Trachea (tissue), 1 donor: Measurements from ENCODE around the genes FMR1NB, HSFX3, MAGEA9B and PRRG3.

DNA sequence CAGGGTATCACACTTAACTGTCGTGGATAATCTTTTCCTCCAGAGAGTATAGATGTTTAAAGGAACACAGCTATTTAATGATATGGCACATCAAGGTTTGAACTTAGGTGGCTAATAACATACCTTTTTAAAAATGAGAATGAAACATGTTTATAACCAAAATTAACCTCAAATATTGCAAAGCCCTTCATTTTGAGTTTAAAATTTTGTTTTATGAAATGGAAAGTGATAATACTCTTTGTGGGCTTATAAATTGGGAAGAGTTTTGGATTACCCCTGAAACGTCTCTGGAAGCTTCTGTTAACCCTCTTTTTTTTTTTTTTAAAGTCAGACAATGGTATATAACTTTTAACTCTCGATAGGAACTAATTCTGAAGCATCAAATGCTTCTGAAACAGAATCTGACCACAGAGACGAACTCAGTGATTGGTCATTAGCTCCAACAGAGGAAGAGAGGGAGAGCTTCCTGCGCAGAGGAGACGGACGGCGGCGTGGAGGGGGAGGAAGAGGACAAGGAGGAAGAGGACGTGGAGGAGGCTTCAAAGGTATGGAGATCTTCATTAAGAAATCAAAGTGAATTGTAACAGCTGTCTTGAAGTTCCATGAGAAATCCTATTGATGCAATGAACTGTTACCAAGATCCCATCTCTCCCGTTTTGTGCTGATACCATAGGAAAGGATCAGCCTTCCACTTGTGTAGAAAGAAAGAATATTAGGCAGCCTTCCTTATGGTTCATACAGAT is 33.0 kb downstream of the FMR1 start:
- PRO-cap = no peak

DNA sequence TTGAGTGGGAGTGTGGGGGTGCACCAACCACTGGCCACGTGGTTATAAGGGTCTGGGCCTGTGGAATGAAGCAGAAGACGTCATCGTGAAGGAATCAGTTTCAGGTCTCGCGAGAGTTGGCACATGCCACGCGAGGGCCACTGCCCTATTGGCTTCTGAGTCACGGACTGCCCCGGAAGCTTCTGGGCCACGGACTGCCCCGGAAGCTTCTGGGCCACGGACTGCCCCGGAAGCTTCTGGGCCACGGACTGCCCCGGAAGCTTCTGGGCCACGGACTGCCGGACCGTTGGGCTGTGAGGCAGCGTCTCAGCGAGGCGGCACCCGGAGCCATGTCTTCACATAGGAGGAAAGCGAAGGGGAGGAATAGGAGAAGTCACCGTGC is at the start of gene FMR1NB:
Gene FMR1NB (plus strand): TSS at position 264 of the 382 bp plus-strand sequence.
- PRO-cap = no peak

GRCh38 chrX:148128844-148129253 is 147.7 kb downstream of the FMR1NB start:
- PRO-cap = no peak

- PRO-cap = no peak
These were observed 231.3 kb downstream of the ENSG00000287585 start for GRCh38 chrX:149183903-149184410.

DNA sequence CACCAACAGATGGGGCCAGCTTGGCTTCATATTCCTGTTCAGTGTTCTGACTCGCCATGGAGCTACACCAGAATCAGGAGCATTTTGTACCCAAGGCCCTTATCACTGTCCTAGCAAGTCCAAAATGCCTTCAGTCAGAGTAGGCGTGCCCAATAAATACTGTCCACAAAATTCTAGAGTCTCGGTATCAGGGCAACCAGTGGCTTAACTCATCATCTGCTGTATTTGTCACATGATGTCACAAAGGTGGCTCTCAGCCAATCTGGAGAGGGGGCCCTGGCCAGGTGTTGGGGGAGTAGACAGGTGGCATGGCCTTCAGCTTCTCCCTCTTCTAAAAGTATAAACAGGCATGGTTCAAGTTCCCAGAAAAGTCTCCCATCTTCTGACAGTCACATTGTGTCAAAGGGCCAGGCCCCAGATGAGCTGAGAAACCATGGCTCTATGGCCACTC is at the start of gene HSFX3:
Gene HSFX3 (minus strand): TSS at position 130 of the 451 bp plus-strand sequence.
- PRO-cap = no peak

DNA sequence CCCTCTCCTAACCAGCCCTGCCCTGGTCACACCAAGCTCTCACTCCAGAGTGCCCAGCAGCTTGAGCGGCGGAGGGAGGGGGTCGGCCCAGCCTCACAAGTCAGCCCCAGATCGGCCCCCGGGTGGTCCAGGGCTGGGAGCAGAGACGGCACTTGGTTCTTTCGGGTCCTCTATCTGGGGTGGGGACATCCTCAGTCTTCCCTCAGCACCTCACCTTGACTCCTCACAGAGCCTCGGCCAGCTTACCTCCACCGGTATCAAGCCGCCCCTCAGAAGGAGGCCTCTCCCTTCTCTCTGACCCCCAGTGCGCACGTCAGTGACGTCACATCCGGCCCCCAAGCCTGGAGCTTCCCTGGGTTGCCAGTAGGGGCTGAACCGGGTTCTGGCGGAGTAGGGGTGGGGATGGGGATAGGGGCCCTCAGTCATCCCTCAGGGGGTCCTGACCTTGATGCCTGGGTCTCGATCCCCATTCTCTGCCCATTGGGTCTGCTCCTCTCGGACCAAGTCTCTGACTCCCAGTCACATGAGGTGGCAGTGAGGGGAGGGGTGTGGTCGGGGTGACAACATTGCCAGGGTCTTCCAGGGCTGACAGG is at the start of gene MAGEA9B:
Gene MAGEA9B (minus strand): TSS at position 312 of the 593 bp plus-strand sequence.
- PRO-cap = no peak

DNA sequence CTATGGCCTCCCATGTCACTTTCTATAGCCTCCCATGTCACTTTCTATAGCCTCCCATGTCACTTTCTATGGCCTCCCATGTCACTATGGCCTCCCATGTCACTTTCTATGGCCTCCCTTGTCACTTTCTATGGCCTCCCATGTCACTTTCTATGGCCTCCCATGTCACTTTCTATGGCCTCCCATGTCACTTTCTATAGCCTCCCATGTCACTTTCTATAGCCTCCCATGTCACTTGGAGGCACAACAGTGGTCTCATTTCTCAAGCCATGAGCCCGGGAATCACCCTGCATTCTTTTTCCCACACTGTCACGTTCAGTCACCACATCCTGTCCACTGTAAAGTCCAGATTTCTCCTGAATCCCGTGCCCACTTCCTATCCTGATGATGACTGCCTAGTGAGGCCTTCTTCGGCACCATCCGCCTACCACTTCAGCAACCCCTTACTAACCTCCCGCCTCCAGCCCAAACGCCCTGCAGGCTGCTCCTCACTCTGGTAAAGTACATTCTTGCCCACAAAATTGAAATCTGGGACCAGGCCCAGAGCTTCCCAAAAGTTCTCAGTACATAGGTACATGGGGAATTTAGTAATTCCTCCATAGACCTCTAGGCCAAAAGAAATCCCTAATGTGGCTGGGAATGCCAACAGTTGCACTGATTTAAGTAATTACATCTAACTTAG is 10.4 kb upstream of the HSFX2 start:
- PRO-cap = no peak

DNA sequence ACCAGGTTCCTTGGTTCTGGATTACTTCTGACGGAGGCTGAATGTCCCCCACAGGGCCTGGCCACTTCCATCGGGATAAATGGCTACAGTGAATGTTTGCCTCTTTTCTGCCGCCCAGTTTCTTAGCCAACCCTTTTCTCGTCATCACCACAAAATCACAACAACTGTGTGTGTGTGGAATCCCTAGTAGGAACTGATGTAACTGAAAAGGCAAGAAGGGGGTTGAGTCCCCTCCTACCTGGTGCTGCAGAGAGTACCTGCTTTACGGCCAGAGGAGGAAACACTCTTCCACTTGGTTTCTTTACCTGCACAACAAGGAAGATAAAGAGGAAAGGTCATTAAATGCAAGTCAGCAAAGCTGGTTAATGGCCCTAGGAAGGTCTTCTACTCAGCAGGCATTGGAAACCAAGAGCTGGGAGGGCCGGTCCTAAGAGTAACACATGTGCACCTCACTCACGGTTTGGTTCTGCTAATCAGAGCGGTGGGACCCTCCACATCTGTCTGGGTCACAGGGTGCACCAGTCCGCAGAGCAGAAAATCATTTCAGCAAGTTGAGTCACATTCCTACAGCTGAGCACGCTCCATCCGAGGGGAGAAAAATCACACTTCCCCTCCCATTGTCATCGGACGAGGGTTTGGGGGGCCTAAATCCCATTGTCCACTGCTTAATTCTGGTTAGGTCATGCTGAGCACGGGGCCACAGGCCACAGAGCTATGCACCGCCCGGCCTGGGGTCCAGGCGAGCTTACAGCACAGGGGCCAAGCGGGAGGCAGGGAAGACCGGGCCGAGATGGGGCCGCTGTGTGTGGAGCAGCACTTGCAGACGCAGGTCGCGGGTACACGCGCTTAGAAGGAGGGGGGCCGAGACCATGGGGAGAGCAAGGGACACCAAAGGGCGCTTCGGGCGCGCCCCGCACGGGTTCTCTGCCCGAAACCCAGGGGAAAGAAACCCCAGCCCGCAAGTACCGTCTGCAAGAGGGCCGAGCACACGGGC is 818 bp downstream of the EOLA2 start:
- PRO-cap = no peak

DNA sequence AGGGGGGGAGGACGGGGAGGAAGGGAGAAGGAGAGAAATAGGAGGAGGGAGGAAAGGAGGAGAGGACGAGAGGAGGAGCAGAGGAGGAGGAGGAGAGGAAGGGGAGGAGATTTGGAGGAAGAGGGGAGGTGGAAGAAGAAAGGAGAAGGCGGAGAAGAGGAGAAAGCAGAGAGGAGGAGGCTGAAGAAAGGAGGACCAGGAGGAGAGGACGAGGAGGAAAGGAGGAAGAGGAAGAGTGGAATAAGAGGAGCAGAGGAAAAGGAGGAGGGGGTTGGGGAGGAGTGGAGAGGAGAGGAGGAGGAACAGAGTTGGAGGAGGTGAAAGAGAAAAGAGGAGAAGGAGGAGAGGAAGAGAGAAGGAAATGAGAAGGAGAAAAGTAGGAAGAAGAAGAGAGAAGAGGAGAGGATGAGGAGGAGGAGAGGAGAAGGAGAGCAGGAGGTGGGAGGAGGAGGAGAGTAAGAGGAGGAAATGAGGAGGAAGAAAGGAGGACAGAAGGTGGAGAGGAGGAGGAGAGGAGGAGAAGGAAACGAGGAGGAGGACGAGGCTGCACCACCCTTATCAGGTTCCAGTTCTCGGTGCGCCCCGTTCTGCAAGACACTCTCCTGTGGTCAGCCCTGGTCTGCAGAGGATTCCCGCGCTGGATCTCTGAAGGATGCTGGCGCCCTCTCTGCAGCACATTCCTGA is 6.6 kb upstream of the EOLA2 start:
- PRO-cap = no peak

GRCh38 chrX:149945792-149946607 is 7.7 kb upstream of the EOLA2 start:
- PRO-cap = no peak

DNA sequence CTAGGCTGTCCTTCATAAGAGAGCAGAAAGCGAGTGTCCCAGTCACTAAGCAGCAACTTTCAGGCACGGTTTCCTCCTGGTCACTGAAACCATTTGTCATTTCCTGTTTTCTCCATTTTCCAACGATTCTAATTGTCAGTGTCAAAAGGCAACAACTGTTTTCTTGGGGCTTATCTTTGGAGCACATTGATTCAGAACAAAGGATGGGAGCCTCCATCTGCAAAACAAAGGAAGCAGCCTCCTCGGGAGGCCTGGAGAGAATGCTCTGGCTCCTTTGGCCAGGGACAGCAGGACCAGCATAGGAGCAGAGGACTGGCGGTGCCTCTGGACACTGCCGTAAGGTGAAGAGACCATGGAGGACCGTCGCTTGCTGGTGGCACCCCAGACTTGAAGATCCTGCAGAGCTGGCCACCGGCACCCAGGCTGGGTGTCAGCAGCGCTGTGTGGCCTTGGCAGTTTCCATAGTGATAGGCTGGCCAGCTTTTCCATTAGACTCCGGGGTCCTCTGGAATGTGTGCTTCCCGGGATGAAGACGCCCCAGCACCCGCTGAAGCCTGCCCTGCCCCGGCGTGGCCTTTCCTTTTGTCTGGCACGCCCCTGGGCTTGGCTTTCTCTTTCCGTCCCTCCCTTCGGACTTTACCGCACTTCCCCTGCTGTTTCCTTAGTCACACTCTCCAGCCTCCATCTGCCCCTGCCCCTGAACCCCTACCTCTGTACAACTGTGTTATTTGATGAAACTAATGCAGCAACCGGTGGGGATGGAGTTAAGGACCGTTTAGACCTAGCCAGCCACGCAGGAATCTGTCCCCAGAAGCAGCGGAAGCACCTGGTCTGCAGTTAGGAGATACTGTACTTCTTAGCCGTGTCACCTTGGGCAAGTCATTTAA is 61.0 kb upstream of the MTM1 start:
- PRO-cap = no peak

DNA sequence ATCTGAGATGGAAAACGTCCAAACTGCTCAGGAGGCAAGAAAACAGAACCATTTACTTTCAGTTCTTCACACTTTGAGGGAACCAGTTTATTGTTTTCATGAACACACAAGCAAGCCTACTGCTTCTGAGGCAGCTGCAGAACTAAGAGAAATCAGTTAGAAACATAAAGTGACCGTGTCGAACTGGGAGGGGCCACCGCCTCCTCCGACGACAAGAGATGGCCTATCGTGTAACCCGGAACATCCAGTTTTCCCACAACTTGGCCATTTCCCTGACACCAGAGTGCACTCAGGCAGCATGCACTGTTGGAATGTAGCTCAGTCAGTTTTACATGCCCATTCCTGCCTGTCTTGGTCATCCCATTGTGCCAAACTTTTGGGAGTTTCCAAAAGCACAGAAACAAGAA is 1.0 kb downstream of the MTMR1 start:
- PRO-cap = unidirectional peak, minus-strand start at position 144 of the sequence; unidirectional peak, minus-strand start at position 285 of the sequence

DNA sequence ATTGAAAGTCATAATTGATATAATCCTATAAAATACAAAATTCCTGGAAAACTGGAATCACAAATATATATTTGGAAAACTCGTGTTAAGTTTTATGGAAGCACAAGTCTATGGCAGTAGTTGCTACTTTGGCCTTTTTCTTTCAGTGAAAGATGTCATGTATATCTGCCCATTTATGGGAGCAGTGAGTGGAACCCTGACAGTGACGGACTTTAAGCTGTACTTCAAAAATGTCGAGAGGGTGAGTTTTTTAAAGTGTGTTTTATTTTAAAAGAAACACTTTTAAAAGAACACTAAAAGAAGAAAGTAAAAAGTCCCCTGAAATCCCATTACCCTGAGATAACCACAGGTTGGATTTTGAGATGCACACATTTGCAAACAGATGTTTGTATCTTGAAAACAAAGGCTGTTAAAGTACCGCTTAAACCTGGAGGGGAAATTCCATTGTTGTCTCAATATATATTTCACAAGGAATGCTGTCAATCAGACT is 33.9 kb downstream of the MTMR1 start:
- PRO-cap = no peak

- PRO-cap = no peak
These were observed 56.3 kb downstream of the CD99L2 start for GRCh38 chrX:150842119-150842673.

GRCh38 chrX:150845024-150845695 is 53.3 kb downstream of the CD99L2 start:
- PRO-cap = no peak

DNA sequence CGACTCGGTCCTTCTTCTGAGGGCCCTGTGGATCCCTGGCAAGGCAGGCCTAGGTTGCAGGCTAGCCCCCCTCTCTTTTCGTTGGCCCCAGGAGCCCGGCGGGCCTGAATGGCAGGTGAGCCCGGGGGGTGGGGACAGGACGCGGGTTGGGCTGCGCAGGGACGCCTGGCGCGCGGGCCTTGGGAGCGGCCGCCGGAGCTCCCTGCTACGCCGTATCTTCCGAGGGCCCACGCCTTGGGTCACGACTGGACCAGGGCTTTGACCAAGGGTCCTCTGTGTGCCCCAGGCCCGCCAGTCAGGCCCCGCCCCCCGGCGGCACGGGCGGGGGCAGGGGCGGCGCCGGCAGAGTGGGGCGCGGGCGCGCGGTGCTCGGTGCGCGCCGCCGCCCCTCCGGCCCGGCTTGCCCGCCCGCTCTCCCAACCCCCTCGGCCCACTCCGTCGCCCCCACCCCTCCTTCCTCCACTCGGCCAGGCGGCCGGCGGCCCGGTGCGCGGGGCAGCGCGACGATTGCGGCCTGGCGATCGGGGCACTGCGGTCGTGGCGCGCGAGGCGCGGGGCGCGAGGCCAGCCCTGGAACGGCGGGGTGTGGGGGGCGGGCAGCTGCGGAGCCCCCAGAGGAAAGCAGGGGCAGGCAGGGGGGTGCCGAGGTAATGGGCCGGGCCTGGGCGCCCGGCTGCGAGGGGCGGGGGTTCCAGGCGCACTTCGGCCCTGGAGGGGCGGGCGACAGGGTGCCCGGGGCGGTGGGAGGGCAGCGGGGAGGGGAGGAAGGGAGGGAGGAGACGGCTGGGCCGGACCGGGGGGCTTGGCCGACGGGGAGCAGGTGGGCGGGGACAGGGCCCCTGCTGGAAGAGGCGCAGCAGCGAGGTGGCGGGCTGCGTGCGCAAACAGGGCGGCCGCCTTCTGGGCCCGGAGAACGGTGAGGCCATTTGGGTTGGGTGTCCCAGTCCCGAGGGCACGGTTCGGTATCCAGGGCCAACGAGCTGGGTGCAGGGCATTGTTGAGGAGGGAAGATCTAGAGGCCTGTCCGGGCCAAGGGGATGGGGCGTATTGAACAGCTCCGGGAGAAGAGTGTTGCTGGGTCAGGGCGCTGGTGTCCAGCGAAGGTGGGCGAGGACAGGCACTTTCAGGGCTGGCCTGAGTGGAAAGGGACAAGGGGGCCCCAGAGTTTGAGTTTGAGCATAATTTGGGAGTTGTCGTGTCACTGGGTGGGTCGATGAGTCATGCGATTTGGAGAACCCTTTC is at the start of gene PRRG3:
Gene PRRG3 (plus strand): TSS at position 830 of the 1,242 bp plus-strand sequence.
- PRO-cap = unidirectional peak, plus-strand start at position 462 of the sequence

DNA sequence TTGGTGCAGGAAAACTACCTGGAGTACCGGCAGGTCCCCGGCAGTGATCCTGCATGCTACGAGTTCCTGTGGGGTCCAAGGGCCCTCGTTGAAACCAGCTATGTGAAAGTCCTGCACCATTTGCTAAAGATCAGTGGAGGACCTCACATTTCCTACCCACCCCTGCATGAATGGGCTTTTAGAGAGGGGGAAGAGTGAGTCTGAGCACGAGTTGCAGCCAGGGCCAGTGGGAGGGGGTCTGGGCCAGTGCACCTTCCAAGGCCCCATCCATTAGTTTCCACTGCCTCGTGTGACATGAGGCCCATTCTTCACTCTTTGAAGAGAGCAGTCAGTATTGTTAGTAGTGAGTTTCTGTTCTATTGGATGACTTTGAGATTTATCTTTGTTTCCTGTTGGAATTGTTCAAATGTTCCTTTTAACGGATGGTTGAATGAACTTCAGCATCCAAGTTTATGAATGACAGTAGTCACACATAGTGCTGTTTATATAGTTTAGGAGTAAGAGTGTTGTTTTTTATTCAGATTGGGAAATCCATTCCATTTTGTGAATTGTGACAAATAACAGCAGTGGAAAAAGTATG is 3.4 kb downstream of the MAGEA12 start:
- PRO-cap = no peak

DNA sequence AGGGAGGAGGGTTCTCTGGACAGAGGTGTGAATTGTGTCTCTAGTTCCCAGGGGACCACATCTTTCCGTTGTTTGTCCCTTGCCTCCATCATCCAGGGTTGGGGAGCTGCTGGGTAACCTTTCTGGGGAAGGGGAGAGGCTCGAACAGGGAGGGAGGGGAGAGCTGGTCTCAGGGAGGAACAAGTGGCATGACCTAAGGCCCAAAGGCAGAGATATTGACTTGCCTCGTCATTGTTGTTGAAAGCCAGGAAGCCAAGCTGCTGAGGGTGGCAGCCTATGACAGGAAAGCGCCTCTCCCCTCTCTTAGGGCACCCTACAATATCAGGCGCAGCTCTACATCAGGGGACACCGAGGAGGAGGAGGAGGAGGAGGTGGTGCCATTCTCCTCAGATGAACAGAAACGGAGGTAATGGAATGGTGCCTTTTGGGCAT is 20.8 kb downstream of the ZNF185 start:
- PRO-cap = no peak

DNA sequence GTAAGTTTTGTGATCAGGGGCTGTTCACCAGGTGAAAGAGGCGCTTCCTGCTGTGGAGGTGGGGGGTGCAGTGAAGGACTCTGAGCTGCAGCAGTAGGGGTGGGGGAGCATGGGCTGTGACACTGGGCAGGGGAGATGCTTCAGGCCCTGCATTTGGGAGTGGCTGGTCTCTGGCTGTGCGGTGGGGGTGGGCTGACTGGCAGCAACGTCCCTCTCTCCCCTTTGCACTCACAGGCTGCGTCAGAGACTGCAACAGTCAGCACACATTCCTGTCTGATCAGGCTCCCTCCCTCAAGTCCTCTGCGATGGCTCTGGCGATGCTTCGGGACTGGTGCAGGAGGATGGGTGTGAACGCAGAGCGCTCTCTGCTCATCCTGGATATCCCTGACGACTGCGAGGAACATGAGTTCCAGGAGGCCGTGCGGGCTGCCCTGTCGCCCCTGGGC is 27.8 kb upstream of the PNMA3 start:
- PRO-cap = no peak

GRCh38 chrX:153056629-153056775 is 232 bp downstream of the PNMA3 start:
- PRO-cap = no peak